Measurements from ENCODE around the gene CD44.

DNA sequence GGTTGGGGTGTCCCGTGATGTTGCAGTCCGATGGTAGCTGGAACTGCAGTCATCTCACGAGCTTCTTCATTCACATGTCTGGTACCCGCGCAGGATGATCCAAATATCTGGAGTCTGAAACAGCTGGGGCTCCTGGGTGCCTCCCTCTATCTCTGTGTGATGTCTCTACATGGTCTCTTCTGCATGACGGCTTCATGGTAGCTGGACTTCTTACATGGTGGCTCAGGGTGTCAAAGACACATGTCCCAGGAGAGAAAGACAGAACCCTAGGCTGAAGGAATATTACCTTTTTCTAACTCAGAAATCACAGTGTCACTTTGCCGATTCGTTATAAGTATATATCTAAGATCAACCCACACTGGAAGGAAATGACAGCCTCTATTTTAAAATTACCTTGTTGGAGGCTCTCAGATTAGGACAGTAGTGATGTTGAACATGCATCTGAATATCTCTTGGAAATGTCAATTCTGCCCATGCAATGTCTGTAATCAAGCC lies 6.7 kb upstream of the CD59 start:
- RRBS = no CpG with 5 or more reads among the region's 8 CpGs

GRCh38 chr11:33899318-33899706 lies 7.4 kb upstream of the LMO2 start:
- RRBS = no CpG with 5 or more reads among the region's 7 CpGs

DNA sequence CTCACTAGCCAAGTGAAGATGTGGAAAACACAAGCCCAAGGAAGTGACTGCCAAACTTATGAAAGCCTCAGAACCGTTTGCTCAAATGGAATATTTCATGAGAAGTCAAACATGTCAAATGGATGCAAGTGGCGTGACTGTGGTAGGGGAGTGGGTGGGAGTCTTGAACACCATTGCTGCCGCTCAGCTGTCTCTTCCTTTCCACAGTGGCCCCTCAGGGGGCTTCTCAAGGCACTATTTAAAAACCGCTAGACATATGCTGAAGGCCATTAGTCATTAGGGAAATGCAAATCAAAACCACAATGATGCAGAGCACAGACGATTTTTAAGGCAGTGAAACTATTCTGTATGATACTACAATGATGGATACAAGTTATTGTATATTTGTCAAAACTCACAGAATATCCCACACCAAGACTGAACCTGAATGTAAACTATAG lies 29.3 kb upstream of the LMO2 start:
- RRBS = no CpG with 5 or more reads among the region's 5 CpGs

DNA sequence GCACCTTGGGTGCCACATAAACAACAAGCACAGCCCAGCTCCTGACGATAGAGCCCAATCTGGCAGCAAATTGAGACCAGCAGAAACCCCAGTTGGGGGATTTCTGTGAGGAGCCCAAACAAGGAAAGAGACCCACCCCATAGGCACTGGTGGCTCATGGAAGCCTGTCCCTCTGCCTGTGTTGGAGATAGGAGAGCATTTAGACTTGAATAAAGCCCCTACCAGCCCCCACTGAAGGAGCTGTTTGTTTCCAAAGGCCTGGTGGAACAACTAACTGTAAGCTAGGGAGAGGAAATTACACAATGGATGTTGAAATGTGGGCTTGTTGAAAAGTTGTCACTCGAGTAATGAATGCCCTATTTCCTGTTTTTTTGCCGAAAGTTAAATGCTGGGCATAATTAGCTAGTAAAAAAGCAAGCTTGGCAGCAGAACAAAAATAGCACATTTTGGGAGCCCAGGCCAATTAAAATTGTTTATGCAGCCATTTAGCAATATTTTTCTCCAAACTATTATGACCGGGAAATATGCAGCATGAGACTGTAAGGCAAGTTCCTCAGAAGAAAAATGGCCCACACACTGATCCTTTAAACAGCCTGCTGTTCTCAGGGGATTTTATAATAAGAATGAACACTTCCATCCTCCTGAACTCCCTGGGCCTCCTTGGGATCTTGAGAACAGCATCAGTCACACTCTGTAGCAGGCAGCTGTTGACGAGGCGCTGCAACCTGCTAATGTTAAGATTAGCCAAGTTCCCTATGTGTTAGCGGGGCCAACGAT lies 38.5 kb upstream of the LMO2 start:
- RRBS = no CpG with 5 or more reads among the region's 8 CpGs

DNA sequence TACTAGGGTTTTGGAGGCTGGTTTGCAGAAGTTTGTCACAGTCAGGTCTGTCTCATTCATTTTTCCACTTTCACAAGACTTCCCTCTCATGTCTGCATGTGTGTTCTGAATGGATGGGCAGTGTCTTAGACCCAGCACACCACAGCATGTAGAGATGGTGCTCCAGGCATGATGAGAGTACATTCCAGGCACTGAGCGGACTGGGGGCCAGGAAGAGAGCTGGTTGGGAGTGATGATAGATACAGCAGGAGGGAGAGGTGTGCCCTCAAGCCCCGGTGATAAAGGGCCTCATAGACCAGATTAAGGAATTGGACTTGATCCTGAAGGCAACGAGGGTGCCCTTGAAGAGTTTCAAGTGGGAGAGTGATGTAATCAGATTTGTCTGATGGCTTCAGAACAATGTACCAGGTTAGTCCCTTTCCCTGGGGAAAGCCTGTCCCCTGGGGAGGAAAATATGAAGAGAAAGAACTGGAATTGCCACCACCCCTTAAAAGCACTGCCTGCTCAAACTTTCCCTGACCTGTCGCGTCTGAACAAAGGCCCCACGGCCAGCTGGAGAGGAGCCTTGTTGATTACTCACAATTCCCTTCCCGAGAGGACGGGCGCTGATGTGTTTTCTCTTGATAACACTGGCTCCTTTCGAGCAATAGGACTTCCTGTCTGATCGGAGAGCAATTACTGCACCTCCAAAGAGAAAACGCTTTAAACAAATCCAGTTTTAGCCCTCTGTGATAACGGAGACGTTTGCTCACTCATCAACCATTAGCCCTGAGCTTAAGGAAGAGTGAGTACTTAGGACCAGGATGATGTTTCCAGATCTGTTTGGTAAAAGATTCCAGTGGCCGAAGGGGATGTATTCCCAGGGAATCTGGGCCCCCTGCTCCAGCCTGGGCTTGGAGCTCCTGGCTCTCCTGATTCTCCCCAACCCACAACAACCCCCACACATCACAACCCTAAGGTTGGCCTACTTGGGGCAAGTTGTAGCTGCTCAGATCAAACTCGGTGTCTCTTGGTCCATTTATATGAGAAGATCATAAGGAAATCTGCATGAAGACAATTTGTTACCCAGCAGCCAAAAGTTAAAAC lies 45.3 kb upstream of the LMO2 start:
- RRBS = no CpG with 5 or more reads among the region's 16 CpGs

DNA sequence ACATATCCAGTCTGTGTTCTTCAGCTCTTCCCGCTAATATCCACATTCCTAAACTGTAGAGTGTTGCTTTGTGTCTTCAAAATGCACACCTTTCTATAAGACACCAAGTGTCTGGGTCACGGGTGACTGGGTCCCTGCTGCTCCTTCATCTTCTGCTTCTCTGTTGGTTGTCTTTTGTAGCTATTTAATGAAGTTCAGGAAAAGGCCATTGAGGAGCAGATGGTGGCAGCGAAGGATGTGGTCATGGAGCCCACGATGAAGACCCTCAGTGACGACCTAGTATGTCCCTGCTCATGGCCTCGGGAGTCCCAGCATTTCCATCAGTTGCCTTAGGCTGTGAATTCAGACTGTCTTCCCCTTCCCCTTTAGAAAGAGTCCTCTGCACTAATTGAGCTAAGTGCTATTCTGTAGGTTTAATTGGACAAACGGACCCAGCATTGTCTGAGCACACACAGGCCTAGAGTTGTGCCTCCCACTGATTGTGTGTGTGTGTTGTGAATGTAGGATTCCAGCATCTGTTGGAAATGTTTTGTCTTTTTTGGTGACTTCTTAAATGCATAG lies 36.2 kb downstream of the NAT10 start:
- RRBS = no CpG with 5 or more reads among the region's 7 CpGs

- RRBS = no CpG with 5 or more reads among the region's 9 CpGs
These were observed 83.1 kb downstream of the ABTB2 start for GRCh38 chr11:34274675-34275168.

DNA sequence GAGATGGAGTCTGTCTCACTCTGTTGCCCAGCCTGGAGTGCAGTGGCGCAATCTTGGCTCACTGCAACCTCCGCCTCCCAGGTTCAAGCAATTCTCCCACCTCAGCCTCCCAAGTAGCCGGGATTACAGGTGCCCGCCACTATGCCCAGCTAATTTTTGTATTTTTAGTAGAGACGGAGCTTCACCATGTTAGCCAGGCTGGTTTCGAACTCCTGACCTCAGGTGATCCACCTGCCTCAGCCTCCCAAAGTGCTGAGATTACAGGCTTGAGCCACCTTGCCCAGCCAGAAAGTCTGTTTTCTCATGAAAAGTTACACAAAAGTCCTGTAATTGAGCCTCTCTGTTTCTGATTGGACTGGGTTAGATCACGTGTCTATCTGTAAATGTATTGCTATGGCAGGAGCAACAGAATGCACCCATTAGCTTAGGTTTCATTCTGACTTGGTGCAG lies 22.3 kb upstream of the CAT start:
- RRBS = no CpG with 5 or more reads among the region's 7 CpGs

GRCh38 chr11:34537546-34538175 lies 24.1 kb upstream of the ELF5 start:
- RRBS = no CpG with 5 or more reads among the region's 1 CpG

DNA sequence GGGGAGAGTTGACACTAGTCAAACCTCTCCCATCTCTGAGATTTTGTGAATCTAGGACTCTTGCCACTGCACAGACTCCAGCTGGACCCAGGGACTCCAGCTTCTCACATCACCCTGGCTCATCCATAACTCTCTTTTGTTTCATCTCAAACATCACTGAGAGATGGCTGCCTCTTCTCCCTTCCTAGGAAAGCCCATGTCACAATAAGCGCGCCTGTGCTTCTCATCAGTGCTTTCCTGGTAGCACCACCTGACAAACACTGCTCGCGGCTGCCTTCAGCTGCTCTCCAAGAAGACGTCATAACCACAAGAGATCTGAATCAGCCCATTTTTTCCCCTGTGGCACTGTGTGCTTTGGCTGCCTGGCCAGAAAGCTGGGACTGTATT lies 50.5 kb upstream of the EHF start:
- RRBS = no CpG with 5 or more reads among the region's 5 CpGs

GRCh38 chr11:34572514-34572733 lies 48.5 kb upstream of the EHF start:
- RRBS = no CpG with 5 or more reads among the region's 1 CpG

- RRBS = no CpG with 5 or more reads among the region's 1 CpG
These were observed 16.6 kb downstream of the EHF start for GRCh38 chr11:34637549-34637847.

DNA sequence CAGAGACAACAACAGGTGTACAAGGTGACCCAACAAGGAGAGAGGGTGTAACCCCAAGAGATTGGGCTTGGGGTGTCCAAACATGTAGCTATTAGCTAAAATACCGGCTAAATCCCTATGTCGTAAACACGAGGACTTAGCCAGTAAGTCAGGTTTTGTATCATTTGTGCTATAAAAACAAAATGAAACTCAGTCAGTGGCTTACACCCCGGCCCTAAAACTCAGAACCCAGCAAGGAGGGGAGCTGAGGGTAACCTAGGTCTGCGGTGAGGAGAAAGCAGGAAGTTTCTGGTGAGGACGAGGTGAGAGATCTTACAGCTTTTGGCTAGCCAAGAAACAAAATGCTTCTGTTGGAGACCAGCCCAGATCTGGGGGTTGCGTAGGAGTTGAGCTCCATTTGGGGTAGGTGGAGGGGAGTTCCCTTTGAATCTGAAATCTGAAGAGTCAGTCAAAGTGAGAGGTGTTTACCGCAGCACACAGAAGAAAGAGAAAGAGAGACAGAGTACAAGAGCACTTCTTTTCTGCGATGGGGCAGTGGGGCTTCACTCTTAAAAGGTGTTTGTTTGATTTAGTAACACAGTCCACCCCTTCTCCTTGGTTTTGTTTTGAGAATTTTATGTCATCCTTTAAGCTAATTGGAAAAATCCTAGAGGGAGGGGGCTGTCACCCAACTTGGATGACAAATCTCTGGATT lies 29.6 kb downstream of the EHF start:
- RRBS = 49% methylated on average over 4 of the region's 9 CpGs

DNA sequence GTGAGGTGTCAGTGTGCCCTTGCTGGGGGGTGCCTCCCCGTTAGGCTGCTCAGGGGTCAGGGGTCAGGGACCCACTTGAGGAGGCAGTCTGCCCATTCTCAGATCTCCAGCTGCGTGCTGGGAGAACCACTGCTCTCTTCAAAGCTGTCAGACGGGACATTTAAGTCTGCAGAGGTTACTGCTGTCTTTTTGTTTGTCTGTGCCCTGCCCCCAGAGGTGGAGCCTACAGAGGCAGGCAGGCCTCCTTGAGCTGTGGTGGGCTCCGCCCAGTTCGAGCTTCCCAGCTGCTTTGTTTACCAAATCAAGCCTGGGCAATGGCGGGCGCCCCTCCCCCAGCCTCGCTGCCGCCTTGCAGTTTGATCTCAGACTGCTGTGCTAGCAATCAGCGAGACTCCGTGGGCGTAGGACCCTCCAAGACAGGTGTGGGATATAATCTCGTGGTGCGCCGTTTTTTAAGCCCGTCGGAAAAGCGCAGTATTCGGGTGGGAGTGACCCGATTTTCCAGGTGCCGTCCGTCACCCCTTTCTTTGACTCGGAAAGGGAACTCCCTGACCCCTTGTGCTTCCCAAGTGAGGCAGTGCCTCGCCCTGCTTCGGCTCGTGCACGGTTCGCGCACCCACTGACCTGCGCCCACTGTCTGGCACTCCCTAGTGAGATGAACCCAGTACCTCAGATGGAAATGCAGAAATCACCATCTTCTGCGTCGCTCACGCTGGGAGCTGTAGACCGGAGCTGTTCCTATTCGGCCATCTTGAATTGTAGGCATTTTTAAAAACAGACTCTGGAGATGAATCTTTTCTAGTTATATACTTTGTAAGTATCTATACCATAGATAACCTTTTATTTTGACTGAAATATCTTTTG lies 71.4 kb downstream of the EHF start:
- RRBS = no CpG with 5 or more reads among the region's 35 CpGs

DNA sequence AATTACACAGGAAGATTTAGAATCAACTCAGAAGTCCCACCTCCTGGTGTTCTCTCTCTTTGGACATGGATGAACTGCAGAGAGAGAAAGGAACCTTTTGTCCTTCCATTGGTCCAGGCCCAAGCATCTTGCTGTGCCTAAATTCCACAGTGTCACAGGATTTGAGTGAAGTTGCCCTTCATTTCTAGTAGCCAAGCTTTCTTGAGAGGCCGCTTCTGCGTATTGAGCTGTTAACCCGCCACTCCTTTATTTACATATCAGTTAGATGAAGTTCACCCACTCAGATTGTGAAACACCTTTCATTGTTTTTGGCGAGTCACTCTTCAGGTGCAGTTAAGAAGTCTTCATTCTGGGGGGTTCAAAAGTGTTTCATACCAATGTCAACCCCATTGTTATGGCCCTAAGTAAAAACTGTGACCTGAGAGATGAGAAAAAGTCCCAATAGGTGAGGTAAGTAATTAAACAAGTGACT lies 61.2 kb downstream of the APIP start:
- RRBS = no CpG with 5 or more reads among the region's 4 CpGs

GRCh38 chr11:35035772-35036588 lies 103.0 kb upstream of the CD44 start:
- RRBS = no CpG with 5 or more reads among the region's 5 CpGs

DNA sequence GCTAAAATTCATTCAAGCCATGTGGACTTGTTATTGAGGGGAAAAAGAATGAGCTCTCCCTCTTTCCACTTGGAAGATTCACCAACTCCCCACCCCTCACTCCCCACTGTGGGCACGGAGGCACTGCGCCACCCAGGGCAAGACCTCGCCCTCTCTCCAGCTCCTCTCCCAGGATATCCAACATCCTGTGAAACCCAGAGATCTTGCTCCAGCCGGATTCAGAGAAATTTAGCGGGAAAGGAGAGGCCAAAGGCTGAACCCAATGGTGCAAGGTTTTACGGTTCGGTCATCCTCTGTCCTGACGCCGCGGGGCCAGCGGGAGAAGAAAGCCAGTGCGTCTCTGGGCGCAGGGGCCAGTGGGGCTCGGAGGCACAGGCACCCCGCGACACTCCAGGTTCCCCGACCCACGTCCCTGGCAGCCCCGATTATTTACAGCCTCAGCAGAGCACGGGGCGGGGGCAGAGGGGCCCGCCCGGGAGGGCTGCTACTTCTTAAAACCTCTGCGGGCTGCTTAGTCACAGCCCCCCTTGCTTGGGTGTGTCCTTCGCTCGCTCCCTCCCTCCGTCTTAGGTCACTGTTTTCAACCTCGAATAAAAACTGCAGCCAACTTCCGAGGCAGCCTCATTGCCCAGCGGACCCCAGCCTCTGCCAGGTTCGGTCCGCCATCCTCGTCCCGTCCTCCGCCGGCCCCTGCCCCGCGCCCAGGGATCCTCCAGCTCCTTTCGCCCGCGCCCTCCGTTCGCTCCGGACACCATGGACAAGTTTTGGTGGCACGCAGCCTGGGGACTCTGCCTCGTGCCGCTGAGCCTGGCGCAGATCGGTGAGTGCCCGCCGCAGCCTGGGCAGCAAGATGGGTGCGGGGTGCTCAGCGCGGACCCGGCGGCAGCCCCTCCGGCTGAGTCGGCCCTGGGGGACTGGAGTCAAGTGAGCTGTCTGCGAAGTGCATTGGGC lies at the start of gene CD44:
Gene CD44, plus strand, starts transcription at position 621 of the 951 bp plus-strand sequence.
- RRBS = 2% methylated on average over 12 of the region's 59 CpGs

DNA sequence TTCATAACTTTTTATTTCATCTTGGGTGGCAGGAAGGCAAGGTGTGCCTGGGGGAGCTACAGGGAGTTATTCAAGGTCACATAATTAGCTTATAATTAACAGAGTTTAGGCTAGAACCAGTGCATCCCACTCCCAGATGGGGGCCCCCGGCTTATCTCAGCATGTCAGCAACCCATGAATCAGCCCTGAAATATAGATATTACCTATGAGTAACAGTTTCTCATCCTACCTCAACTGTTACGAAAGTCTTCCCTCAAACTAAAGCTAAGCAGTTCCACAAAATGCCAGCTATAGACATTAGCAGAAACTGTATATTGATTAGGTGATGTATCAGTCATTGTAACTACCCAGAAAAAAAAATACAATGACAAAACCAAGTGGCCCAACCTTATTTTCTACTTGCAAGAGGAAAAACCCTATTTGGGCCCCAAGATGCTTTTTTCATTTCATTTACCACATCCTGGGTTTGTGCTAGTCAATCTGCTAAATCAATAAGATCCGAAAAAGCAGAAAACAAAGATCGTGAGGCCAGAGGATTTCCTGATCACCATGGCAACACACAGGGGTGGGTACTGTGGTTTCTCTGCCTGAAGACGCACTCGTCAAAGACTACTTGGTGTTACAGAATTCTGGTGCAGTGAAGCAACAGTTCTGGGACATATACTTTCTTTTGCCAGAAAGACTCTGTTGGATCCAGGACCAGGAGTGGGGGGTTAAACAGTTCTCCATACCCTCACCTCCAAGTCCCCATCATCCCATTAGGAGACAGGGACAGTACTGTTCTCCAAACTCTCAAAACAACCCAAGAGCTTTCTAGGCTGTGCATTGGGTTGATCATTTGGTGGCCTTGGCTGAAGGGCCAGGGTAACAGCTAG lies 26.9 kb downstream of the CD44 start:
- RRBS = no CpG with 5 or more reads among the region's 6 CpGs

- RRBS = no CpG with 5 or more reads among the region's 2 CpGs
These were observed 29.6 kb downstream of the CD44 start for GRCh38 chr11:35168515-35169116.

DNA sequence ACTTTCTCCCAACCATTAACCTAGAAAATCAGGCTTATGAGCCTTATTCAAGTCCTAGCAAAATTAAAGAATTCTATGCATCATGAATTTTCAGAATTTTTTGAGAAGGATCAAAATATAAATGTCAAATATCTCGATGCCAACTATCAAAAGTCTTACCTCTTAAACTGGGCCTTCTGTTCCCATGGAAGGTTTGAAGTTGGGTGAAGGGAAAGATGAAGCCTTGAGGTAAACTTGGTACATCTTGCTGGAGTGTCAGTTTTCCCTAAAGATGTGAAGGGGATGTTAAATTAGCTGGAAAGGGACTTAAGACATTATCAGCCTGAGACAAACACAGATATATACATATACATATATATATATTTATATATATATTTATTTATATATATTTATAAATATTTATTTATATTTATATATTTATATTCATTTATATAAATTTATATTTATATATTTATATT lies 42.4 kb downstream of the CD44 start:
- RRBS = no CpG with 5 or more reads among the region's 1 CpG

All from BE2C (cell line).